GM23338 (cell line): ENCODE data around the genes ZNF112 and CEACAM20.

DNA sequence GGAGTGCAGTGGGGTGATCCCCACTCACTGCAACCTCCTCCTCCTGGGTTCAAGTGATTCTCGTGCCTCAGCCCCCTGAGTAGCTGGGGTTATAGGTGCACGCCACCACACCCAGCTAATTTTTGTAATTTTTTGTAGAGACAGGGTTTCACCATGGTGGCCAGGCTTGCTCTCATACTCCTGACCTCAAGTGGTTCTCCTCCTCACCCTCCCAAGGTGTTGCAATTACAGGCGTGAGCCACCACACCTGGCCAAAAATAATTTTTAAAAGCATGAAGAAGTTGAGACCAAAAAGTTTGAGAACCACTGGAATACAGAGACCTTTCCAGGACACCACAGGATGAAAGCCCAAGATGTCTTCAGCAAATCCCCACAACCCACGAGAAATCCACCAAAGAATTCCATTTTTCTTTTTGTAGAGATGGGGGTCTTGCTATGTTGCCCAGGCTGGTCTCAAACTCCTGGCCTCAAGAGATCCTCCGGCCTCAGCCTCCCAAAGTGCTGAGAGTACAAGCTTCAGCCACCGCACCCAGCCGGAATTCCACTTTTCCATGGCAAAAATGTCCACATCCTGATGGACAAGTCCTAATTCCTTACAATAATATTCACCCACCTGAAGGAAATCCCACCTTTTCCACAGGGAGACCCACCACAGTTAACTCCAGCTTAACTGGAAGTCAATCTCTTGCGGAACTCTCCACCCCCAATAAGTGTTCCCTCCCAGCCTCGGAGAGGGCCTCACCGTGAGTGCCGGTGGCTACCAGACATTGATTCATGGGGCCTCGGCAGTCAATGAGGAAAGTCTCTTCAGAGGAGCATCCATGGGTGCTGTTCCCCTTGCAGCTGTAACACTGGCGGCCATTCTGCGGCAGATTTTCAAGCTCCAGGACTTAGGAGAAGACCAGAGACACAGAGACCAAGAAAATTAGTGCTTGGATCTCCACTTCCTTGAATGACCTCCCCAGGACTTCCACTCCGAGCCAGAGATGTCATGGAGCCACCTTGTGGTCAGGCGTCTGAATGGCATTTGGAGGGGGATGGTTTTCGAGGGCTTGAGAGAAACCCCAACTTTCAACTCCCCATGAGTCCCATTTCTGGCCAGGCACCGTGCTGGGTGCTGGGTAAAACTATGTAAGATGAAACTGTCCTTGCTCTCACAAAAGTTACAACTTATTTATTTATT, 12.2 kb upstream of the CADM4 start:
- PRO-cap, result no peak
- RAMPAGE, long total RNA, result no peak

GRCh38 chr19:43700849-43701889, 14.7 kb upstream of the IRGC start:
- PRO-cap, result no peak
- RAMPAGE, long total RNA, result no peak

DNA sequence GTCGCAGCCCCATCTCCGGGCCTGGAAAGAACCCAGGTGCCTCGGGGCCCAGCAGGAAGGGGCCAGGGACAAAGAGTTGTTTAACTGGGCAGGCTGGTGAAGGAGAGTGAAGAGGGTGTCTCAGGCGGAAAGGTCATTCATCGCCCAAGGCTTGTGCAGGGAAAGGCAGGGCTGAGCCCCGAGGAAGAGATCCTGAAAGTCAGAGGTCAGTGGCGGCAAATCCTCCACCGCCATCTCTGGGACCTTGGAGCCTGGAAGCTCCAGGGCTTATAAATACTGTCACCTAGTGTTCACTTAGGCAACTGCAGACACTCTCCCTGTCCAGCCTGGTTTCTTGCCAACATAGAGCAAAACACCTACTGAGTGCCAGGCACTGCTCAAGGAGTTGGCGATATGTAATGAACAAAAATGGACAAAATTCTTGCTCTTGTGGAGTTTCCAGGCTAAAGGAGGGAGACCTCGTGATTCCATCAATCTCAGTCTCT, 4.5 kb upstream of the KCNN4 start:
- PRO-cap, result unidirectional peak, minus-strand start at position 246 of the sequence
- RAMPAGE, long total RNA, result no peak

DNA sequence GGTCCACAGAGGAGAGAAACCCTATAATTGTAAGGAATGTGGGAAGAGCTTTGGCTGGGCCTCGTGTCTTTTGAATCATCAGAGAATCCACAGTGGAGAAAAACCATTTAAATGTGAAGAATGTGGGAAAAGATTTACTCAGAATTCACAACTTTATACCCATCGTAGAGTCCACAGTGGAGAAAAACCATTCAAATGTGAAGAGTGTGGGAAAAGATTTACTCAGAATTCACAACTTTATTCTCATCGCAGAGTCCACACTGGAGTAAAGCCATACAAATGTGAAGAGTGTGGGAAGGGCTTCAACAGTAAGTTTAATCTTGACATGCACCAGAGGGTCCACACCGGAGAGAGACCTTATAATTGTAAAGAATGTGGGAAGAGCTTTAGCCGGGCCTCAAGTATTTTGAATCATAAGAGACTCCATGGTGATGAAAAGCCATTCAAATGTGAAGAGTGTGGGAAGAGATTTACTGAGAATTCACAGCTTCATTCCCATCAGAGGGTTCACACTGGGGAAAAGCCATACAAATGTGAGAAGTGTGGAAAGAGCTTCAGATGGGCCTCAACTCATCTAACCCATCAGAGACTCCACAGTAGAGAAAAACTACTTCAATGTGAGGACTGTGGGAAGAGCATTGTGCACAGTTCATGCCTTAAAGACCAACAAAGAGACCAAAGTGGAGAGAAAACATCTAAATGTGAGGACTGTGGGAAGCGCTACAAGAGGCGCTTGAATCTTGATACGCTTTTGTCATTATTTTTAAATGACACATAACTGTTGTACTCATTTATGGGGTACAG, 9.2 kb upstream of the ZNF234 start:
- PRO-cap, result no peak
- RAMPAGE, long total RNA, result no peak

DNA sequence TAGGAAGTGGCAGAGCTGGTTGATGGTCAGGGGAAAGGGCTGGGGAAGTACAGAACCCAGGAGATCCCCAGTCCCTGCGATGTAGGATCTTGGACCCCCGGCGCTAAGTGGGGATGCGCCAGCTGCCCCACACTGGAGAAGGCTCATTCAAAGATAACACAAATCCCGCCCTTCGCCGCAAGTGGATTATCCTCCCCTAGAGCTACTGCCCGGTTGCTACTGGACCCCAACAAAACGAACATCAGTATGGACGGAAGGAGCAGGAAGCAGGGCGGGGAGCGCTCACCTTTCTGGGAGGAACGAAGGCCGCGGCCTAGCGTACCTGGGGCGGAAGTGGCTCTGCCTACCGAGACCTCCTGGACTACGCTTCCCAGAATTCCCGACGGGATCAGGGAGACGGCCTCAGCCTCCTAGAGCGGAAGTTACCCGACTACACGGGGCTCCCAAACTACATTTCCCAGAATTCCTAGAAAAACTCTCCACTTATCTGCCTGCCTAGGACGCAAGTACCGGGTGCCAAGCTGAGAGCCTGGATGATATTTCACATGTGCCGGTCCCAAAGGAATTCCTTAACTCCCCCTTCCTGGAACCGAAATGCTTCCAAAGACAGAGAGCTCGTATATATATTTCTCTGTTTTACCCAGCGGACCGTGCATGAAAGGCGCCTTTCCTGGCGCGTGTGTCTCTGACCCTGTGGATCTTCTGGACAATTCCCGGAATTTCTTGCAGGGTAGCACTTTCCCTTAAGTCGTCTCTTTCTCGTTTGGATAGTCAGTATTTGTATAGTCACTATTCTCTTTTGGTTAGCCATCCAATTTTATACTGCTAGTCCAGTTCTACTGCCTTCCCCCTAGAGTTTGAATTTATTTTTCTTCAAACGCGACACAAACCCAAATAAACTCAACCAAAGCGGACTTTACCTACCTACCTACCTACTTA, at the start of gene ZNF112:
ZNF112 (minus strand) TSS at position 341 of the 939 bp plus-strand sequence.
- PRO-cap, result bidirectional peak, plus-strand start at position 482 of the sequence, minus-strand start at position 341 of the sequence
- RAMPAGE, long total RNA, result no peak

- PRO-cap, result no peak
- RAMPAGE, long total RNA, result no peak
These were observed at the start of gene CEACAM20 for GRCh38 chr19:44529508-44529764. CEACAM20 (minus strand) TSS chr19:44529675.

DNA sequence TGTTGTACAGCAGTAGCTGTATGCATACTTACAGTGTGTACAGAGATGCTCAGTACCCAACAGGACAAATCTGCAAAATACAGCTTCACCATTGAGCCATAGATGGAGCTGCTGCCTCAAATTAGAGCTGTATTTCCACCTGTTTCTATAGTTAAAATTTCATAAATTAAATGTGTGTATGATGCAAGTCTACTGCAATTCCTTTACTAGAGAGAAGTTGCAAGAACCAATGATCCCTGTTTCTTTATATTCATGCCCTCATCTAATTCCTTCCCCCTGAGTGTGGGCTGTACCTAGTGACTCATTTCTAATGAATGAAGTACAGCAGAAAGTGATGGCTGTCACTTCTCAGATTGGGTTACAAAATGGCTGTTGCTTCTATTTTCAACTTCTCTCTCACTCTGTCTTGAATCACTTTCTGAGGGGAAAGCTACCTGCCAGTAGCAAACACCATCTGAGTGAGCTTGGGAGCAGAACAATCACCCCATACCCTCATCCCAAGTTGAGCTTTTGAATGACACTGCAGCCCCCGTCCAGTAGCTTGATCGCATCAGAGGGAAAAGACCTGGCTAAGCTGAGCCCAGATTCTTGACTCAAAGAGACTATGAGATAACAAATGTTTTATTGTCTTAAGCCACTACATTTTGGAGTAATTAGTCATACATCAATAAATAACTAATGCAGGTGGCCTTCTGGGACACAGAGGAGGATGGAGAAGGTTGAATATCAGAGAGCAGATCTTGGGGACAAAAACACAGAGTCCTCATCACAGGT, 24.8 kb upstream of the IGSF23 start:
- PRO-cap, result no peak
- RAMPAGE, long total RNA, result no peak

GRCh38 chr19:44623001-44623436, 9.7 kb downstream of the IGSF23 start:
- PRO-cap, result no peak
- RAMPAGE, long total RNA, result no peak

DNA sequence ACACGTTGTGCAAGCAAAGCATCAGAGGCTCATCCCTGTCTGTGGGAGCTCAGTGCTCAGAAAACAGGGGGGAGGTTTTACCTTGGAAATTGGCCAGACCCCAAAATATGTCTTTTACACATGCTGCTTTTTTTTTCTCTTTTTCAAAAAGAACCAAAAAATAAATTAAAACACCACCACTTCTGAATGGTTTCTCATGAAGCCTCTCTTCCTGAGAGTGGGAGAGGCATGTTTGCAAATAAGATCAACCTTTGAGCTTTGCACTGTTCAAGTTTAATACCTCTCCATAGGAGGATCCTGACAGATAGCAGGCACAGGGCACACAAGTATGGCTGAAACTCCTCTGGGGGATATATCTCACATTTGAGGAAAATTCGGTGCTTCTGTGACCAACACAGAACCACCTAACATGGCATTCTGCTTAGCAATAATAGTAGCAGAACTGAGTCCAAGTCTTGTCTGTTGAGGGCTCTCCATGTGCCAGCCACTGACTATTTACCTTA, 7.1 kb upstream of the PVR start:
- PRO-cap, result no peak
- RAMPAGE, long total RNA, result no peak

DNA sequence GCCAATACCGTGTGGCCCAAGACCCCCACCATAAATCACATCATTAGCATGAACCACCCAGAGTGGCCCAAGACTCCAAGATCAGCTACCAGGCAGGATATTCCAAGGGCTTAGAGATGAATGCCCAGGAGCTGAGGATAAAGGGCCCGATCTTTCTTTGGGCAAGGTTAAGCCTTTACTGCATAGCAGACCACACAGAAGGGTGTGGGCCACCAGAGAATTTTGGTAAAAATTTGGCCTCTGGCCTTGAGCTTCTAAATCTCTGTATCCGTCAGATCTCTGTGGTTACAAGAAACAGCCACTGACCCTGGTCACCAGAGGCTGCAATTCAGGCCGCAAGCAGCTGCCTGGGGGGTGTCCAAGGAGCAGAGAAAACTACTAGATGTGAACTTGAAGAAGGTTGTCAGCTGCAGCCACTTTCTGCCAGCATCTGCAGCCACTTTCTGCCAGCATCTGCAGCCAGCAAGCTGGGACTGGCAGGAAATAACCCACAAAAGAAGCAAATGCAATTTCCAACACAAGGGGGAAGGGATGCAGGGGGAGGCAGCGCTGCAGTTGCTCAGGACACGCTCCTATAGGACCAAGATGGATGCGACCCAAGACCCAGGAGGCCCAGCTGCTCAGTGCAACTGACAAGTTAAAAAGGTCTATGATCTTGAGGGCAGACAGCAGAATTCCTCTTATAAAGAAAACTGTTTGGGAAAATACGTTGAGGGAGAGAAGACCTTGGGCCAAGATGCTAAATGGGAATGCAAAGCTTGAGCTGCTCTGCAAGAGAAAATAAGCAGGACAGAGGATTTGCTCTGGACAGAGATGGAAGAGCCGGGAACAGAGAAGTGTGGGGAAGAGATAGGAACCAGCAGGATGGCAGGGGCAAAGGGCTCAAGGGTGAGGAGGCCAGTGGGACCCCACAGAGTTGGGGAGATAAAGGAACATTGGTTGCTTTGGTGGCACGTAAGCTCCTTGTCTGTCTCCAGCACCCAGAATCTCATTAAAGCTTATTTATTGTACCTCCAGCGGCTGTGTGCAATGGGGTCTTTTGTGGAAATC, 8.4 kb upstream of the CEACAM19 start:
- PRO-cap, result no peak
- RAMPAGE, long total RNA, result no peak

DNA sequence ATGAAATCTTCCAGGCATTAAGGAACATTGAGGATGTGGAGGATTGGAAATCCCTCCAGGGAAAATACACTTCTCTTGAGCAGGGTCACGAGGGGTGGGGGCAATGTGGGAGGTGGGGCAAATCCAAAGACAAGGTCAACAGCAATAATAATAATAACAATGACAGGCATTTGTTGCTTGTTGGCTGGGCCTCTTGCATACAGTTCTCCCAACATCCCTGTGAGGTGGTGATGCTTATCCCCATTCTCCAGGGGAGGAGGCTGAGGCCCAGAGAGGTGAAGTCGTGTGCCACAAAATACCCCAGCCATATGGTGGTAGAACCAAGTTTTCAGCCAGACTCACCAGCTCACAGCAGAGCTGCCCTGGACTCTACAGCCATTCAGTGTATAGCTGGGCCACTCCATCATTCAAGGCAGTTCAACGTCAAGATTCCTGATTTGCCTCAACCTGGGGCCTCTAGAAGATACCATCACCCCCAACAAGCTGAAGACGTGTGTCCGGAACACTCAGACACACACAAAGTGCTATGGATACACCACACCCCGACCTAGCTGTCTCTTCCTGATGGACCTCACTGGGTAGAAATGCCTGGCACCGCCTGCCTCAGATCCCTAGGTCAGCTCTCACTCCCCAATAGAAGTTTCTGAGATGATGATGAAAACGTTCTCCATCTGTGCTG, 4.4 kb upstream of the CEACAM19 start:
- PRO-cap, result no peak
- RAMPAGE, long total RNA, result no peak

DNA sequence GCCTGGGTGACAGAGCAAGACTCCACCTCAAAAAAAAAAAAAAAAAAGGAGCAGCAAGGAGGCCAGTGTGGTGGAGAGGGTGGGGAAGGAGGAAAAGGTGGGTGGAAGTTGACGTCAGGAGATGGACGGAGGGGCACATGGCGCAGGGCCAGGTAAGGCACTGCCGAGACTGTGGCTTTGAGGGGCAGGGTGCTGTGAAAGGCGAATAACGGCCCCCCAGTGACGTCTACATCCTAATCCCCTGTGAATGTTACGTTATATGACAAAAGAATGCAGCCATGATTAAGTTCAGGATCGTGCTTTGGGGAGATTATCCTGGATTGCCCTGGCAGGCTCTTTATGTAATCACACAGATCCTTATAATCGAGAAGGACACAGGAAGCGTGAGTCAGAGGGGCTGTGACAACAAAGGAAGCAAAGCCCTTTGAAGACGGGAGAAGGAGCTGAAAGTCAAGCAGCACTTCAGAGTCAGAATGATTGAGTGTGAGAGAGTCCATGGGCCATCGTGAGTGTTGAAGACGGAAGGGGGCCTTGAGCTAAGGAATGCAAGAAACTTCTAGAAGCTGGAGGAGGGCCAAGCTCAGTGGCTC, 13.7 kb downstream of the CEACAM19 start:
- PRO-cap, result unidirectional peak, plus-strand start at position 465 of the sequence
- RAMPAGE, long total RNA, result no peak

DNA sequence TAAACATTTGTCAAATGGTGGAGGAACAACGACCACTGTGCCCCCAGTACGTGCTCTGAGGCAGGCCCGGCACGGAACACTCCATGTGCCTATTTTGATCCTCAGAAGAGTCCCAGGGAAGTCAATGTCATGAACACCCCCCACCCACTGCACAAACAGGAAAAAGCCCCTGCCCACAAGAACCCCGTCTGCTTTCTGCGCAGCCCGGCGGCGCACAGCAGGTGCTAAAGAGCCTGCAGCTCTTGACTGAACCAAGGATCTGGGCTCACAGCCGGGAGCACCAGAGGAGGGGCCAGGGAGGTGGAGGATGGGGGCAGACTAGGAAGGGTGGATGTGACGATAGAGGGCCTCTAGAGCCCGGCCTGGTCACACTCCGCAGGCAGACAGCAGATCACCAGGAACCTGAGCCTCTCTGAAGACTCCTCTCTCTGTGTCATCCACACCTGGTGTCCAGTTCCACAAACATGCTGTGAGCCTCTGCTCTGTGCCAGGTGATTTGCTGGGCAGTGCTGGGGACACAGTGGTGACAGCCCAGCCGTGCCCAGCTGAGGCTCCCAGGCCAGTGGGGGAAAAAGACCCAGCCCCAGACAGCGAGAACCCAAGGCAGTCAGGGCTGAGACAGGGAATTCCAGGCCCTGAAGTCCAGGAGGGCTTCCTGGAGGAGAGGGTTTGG, 1.6 kb upstream of the CEACAM16 start:
- PRO-cap, result no peak
- RAMPAGE, long total RNA, result no peak

DNA sequence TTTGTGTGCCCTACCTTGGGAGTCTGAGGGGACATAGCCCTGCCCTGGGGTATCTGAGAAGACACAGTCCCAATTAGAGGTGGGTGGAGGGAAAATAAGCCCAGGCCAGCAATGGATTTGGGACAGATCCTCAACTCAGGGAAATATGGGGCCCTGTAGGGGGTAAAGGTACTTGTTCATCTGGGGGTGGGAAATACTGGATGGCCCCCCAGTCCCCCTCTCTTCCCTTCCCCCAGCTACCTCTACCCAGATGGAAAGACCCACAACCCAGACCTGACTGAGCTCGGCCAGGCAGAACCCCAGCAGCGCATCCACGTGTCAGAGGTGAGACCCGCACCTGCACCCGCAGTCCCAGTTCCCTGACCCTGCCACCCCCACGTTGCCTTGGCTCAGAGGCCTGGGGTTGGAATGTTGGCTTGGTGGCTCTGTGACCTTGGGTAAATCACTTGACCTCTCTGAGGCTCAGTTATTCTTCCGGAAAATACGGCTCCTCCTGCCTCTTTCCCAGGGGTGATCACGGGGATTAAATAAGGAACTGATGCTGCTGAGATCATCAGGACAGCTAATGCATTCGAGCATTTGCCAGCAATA, 12.2 kb downstream of the CBLC start:
- PRO-cap, result no peak
- RAMPAGE, long total RNA, result no peak

DNA sequence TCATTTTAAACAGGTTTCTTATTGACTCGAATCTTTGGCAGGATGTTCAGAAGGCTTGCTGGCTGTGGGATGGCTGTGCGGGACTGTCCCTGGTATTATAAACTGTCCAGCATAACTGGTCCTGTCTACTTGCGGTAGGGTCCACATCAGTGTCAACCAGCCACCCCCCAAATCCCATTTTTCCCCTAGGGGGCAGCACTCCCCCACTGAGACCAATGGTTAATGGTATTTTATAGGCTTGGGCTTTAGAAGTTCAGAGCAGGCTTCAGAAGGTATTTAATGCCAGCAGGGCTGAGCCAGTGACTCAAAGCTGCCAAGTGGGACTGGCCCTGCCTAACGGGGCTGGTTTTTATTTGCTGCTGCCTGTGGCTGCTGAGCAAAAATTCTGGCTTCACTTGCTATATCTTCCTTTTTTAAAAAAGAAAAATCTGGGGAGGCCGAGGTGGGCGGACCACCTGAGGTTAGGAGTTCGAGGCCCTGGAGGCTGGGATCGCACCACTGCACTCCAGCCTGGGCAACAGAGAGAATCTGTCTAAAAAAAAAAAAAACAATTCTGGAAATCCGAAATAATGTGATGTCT, 15.7 kb downstream of the RELB start:
- PRO-cap, result no peak
- RAMPAGE, long total RNA, result no peak

GRCh38 chr19:45064178-45065095, 11.8 kb downstream of the ZNF296 start:
- PRO-cap, result no peak
- RAMPAGE, long total RNA, result no peak

DNA sequence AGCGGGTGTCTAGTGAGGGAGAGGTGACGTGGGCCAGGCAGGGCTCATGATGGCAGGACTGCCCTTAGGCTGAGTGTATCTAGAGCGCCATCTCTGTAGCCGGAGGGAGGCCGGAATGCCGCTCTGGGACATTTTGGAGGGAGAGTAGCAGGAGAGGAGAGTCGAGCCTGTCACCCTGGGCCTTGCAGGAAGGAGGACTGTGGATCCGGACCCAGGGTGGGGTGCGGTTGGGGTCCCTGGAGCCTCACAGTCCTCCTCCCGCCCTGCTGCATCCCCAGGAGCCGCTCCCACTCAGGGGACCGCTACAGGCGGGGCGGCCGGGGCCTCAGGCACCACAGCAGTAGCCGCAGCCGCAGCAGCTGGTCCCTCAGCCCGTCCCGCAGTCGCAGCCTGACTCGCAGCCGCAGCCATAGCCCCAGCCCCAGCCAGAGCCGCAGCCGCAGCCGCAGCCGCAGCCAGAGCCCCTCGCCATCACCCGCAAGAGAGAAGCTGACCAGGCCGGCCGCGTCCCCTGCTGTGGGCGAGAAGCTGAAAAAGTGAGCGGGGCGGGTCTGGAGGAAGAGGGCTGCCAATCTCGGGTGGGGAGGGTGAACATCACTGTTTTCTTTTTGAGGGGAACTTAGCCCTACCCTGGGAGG, 9.1 kb downstream of the ZNF296 start:
- PRO-cap, result no peak
- RAMPAGE, long total RNA, result no peak

DNA sequence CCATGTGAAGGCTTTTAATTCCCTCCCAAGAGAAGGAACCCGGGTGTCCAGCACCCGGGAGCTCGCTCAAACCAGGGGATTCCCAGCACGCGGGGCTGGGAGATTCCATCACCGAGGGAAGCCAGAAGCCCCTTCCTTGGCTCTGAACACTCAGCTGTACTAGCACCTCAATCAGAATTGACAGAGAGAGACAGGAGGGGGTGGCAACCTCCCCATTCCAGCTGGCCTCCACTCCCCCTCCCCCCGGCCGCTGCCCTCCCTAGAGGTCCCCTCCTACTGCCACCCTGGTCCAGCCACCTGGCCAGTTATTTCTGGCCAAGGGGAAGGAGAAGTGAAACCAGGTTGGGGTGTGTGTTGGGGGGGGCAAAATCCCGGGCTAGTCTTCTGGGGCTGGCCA, 1.2 kb downstream of the ZNF296 start:
- PRO-cap, result no peak
- RAMPAGE, long total RNA, result no peak

DNA sequence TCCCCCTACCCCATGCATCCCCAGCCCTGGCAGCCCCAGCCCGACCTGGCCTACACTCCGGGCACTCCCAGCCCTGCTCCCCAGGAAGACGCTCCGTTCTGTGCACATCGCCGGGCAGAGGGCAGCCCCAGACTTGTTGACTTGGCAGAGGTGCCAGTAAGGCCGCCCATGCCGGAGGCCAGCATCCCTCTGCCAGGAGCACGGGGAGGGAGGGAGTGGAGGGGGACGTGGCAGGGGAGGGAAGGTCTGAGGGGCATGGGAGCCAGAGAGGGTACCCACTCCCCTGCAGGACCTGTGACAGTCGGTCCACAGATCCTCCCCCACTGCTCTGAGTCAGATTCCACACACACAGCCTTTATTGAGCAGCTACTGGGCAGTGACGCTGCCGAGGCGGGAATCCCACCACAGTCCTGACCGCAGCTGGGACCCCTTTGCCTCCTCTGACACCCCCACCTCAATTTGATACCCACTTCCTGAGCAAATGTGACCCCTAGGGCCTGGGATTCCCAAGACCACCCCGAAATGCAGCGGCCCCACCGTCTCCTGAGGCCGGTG, 1.9 kb upstream of the NKPD1 start:
- PRO-cap, result no peak
- RAMPAGE, long total RNA, result no peak

DNA sequence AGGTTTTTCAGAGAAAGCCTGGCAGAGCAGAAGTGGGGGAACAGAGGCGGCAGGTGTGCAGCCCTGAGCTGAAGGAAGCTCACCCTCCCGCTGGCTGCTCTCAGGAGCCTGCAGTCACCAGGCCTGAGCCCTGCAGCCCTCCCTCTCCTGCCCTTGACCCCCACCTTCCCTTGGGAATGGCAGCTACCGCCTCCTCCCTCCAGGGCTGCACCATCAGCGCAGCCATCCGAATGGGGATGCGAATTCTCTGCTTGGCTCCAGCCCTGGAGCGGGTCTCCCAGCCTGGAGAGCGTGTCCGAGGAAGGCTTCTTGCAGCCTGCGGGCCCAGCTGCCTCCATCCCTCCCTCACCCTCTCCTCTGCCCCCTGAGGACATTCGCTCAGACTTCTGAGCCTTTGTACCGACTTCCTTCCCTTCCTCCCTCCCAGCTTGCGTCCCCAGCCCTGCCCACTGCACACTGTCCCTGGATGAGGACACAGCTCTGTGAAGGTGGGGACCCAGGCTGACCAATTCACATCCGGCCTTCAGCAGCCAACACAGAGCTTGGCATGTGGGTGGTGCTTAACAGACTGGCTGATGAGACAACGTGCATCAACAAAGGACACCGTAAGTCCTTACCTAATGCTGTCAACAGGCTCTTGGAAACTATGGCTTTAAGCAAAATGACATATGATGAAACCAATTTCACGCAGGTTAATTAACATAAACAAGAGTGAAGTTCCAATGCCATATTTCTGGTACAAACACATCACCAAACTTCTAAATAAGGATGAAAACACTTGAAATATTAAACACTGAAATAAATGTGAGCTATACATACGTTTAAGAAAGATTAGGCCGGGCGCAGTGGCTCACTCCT, 6.1 kb upstream of the NKPD1 start:
- PRO-cap, result no peak
- RAMPAGE, long total RNA, result no peak